Metastatic Liver Carcinoma in the Lung (tissue), 2 donors: Measurements from ENCODE around the genes BRD9 and SLC6A18.

DNA sequence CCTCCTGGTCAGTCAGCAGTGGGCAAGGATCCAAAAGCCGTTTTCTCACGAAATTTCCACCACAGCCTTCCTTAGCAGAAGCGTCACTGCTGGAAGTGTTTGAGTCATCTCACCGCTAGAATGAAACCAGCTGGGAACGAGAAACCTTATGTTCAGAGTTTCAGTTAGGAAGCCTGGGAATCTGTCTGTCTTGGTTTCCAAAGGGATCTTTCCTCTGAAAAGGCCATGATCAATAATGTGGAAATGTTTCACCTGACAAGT lies 22.9 kb upstream of the LRRC14B start:
- PRO-cap, 2 experiments = no peak in any of the 2 experiments

GRCh38 chr5:193949-194704 lies 2.8 kb downstream of the LRRC14B start:
- PRO-cap, 2 experiments = no peak in any of the 2 experiments

DNA sequence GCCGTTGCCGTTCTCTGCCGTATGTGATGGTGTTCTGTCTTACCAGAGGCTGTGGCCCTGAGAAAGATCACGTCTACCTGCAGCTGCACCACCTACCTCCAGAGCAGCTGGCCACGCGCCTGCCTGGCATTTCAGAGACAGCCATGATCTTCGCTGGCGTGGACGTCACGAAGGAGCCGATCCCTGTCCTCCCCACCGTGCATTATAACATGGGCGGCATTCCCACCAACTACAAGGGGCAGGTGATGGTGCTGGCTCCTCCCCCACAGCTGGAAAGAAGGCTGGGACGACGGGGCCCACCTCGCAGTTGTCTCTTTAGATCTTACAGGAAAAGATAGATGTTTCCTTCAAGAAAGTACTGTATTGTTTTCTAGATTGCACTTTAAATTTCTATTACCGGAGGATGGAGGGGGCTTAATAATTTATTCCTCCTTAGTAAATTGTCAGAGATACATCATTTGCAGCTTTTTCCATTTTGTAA lies 17.0 kb downstream of the SDHA start:
- PRO-cap, 2 experiments = no peak in any of the 2 experiments

- PRO-cap, 2 experiments = no peak in any of the 2 experiments
Measured at GRCh38 chr5:278844-279596, 7.6 kb downstream of the PDCD6 start.

DNA sequence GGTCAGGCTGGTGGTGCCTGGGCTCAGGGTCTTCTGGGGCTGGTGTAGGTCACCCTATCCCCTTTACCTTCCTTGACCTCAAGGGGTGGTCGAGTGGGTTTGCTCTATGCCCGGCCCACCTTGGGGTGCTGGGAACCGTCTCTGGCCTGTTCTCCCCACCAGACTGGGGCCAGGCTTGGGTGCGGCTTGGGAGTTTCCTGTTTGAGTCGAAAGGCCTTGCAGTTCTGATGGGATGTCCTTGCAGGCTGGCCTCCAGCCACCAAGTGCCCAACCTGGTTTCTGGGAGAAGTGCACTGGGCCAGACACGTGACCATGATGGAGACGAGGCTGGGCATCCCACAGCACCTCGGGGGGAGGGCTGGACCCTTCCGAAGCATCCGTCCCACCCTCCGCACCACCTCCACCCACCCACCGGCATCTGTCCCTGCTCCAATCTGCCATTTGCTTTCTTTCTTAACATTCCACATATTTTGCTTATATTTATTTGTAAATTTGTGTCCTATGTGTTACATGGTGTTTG lies 3.8 kb downstream of the AHRR start:
- PRO-cap, 2 experiments = no peak in any of the 2 experiments

DNA sequence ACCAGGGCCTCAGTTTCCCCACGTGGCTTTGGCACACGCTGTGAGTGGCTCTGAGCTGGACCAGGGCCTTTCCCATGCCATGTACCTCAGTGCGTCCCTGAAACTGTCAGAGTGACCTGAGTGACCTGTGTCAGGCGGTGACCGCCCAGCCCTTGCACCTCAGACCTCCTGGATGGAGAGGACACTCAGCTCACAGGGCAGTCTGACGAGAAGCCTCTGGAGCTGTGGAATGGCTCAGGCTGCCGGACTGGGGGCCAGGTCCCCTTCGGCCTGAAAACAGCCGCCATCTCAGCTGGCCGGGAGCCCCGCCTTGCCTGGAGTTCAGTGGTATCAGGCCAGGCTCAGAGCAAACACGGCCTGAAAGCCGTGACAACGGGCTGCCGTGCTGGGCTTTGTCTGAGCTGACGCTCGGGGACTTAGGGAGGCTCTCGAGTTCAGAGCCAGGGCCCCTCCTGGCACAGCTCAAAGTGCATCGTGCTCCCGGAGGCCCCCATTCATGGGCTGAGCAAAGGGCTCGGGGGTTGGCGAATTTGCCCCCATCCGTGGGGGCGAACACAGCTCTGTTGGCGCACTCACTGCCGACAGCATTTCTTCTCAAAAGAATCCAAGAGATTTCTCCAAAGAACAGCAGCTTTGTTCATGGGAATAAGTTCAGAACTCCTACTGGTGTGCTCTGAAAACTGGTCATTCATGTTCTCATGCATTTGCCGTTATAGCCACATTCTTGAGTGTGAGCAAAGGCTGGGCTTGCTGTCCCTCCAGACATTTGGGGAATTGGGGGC lies 8.4 kb upstream of the SLC9A3 start:
- PRO-cap, 2 experiments = no peak in any of the 2 experiments

DNA sequence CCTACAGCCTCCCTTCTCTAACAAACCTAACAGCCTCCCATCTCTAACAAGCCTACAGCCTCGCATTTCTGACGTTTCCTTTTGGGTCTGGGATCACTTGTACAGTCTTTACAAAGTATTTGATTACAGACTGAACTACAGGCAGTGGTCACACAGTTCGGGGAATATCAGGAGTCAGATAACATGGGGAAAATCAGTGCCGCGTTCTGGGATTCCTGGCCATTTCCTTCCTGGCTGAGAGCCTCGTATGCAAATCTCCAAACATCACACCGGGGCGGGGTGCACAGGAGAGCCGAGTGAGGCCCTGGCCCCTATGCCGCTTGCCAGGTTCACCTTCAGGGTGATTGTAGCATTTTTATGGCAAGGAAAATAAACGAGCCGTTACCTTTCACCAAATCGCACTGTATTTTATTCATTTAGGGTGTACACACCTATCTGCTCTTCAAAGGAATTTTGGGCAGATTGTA lies 29.6 kb upstream of the SLC9A3 start:
- PRO-cap, 2 experiments = no peak in any of the 2 experiments

DNA sequence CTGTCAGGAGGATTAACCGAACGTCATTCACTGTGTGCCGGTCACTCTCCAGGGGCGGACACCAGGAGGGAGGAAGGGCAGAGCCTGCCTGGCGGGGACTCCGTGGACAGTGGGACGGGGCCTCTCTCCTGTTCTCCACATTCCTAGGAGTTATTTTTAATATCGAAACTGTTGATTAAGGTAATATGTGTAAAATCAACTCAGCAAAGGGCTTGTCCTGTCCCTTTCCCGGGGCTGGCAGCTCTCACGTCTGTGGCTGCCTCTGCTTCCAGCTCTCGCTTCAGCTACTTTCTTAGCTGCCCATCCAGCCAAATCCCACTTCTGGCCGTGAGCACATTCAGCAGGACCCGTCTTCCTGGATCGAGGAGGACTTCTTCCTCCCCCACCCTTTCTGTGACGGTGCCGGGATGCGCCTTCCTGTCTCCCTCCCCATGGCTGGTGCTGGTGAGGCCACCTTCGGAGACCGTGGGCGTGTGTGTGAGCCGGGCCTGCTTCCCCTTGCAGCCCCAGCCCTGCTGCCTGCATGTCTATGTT lies 12.6 kb downstream of the CEP72 start:
- PRO-cap, 2 experiments = no peak in any of the 2 experiments

GRCh38 chr5:683566-683910 lies 9.6 kb downstream of the TPPP start:
- PRO-cap, 2 experiments = no peak in any of the 2 experiments

DNA sequence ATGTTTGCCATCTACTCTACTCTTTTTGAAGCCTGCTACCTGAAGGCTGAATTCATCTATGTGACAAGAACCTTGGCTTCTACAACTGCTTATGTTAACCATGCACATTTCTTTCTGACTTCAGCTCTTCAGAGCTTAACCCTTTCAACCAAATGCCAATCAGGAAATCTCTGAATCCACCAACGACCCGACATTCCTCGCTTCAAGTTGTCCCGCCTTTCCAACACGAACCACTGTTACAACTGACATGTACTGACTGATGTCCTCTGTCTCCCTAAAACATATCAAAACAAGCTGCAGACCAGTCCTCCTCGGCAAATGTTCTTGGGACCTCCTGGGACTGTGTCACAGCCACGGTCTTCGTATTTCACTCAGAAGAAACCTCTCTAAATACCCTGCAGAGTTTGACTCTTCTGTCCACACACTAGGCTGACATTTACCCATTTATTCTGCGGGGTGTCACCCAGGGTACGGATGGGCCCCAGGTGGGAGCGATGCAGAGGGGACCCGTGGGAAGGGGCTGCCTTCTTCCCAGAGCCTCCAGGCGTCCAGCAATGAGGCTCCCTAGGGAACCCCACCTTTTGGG lies 18.9 kb upstream of the ZDHHC11 start:
- PRO-cap, 2 experiments = no peak in any of the 2 experiments

GRCh38 chr5:892149-893105 lies at the start of gene BRD9:
Gene BRD9 (minus strand): TSS chr5:892801.
- PRO-cap, 2 experiments = peak in 2 of 2 experiments; most common plus-strand start chr5:892586 (in 1); most common minus-strand start chr5:892541 (in 1)

DNA sequence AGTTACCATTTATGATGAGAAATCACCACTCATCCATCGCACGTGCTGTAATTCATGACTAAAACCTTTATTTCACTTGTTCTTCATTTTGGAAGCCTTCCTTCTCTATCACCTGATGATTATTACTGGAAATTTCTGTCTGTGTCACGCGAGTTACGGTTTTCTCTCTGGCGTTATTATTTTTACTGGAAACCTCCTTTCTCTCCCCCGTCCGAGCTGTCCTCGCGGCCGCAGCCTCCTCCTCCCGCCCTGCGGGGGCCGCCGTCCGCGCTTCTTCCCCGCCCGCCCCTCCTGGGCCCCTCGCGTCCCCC lies 33.6 kb downstream of the TRIP13 start:
- PRO-cap, 2 experiments = no peak in any of the 2 experiments

DNA sequence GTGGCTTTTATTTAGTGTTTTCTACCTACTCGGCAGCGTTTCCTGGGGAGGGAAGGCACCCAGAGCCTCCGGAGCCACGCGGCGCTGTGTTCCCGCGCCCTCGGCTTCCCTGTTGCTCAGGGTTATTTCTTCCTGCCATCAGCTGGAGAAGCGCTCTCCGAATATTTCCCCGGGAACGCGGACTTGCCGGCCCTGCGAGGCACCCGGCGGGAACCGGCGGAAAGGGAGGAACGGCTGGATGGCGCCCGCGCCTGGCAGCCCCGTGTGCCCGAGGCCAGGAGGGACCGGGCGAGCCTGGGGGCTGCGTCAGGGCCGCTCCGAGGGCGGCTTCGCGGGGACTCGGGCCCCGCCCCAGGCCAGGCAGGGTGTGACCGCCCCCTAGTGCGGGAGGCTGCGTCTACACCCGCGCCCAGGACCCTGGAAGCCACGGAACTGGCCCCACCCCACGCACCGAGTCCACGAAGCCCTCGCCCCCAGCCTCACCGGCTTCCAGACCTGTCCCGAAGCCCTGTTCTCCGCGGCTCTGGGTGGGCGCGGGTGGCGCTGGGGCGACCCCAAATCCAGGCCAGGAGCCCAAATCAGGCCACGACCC lies 34.1 kb downstream of the TRIP13 start:
- PRO-cap, 2 experiments = peak in 1 of 2 experiments; most common minus-strand start position 270 of the sequence (in 1)

DNA sequence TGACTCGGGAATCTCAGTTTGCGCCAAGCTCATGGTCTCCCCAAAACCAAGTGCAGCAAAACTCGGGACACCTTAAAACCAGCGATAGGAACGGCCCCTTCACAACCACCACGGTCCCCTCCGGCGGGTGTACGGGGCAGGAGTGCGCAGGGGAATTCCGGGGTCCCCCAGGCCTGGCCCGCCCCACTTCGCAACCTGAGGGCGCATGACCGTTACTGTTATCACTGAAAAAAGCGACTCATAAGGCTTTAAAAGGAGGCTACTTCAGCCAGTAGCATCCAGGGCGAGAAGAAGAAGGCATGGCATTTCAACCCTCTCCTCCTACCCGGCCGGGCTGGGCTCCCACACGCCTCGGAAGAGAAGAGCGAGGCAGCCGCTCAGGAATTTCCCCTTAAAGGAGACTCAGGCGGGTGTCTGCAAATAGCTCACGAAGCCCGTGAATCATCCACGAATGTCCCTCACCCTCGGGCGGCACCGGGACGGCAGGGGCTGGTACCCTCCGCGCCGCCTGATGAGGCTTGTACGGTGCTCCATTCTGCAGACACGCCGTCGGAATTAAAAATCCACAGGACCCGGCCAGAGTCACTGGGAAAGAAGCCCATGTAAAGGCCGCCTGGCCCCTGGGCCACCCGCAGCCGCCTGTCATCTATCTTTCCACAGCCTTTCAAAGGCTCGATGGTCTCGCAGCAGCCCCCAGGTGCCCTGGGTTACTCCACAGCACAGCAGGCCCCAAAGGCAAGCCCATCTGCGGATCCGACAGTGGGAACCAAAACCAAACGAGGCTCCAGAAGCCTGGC lies 11.9 kb downstream of the SLC12A7 start:
- PRO-cap, 2 experiments = no peak in any of the 2 experiments

DNA sequence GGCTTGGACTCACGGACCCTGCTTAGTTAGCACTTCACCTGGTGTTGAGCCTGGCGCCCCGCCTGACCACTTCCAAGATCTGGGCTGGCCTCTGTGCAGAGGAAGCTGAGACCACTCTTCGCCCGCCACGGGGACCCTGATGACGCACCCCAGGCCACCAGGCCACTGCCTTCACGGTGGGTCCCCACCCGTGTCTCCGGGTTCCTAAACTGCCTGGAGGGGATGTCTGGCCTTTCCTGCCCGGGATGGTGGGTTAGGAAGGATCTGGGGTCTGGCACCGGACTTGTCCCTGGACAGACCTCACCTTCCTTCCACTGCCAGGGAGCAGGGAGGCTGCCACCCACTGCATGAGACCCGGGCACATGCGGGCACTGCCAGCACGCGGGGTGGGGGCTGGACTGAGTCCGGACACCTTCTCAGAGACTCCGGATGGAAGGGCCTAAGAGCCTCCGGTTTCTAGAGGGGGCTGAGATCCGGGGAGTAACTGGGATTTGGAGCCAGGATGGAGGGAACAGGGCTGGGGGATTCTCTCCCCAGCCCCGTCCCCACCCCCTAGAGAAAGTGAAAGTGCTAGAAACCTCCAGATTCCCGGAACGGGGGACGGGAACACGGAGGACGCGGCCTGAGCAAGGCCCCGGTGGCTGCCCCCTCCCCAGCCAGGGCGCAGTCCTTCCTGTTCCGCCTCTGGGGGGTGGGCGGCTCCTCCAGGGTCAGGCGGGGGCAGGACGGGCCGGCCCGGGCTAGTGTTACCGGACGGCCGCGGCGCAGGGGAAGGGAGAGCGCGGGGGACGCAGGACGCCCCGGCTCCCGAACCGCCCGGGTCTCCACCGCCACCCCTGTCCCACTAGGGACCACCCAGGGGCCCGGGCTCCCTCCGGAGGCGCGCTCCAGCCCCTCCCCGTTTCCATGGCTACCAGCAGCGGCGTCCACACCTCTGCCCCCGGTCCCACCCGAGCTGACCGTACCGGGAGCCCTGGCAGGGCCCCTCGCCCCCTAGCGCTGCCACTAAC lies 865 bp downstream of the SLC12A7 start:
- PRO-cap, 2 experiments = peak in 2 of 2 experiments; most common plus-strand start position 419 of the sequence (in 2); most common minus-strand start position 554 of the sequence (in 2)

DNA sequence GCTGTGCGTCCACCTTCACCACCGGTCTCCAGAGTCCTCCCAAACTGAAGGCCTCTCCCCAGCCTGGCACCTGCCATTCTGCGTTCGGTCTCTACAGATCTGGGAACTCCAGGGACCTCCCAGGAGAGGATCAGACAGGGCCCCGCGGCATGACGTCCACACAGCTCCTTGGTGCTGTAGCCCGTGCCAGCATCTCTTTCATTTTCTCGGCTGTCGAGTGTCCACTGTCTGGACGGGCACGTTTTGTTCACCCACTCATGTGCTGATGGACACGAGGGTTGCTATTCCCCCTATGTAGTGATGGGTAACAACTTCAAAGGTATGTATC lies 10.7 kb upstream of the SLC12A7 start:
- PRO-cap, 2 experiments = no peak in any of the 2 experiments

GRCh38 chr5:1199598-1200353 lies 1.6 kb upstream of the SLC6A19 start:
- PRO-cap, 2 experiments = no peak in any of the 2 experiments

- PRO-cap, 2 experiments = no peak in any of the 2 experiments
Measured at GRCh38 chr5:1225369-1225600, at the start of gene SLC6A18. Gene SLC6A18 (plus strand): TSS chr5:1225381.

GRCh38 chr5:1227590-1228202 lies 2.5 kb downstream of the SLC6A18 start:
- PRO-cap, 2 experiments = no peak in any of the 2 experiments

- PRO-cap, 2 experiments = peak in 1 of 2 experiments; most common plus-strand start chr5:1315855 (in 1)
Measured at GRCh38 chr5:1315375-1316417, 20.8 kb upstream of the TERT start.